ENCODE measurements around the genes TREM1 and PGC.

GRCh38 chr6:41286255-41287332 lies at the start of gene TREM1:
Gene TREM1, minus strand, starts transcription at chr6:41286682.
- PRO-cap, 2 experiments: peak in 1 of 2 experiments; most common minus-strand start chr6:41286679 (in 1)

- PRO-cap, 2 experiments: no peak in any of the 2 experiments
Measured at GRCh38 chr6:41287967-41288420, 1.5 kb upstream of the TREM1 start.

DNA sequence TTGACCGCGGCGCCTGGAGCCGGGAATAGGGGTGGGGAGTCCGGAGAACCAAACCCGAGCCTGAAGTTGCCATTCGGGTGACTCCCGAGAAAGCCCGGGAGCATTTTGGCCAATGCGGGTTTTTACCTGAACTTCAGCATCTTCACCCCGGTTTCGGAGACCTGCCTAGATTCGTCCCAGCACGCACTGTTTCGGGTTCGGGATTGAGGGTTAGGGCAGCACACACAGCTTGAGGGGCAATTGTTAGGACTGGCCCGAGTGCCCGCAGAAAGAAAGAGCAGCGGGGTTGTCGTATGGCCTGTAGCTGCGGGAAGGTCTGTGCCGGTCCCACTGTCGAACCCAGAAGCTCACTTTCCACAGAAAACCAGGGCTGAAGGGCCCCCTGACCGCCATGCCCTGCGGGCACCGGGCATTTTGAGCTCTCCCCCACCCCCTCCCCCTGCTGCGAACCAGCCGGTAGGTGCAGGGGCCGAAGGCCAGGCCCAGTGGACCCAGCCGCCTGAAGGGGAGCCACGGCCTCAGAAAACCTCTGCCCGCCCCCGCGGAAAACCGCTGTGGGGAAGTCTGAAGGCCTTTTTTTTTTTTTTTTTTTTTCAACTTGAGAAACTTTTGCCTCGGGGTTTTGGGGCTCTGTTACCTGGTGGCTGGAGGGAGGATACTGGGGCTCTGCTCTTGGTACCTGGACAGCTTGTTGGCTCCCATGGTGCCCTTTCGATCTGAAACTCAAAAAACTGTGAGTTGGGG lies 2.2 kb downstream of the FOXP4 start:
- PRO-cap, 2 experiments: no peak in any of the 2 experiments

DNA sequence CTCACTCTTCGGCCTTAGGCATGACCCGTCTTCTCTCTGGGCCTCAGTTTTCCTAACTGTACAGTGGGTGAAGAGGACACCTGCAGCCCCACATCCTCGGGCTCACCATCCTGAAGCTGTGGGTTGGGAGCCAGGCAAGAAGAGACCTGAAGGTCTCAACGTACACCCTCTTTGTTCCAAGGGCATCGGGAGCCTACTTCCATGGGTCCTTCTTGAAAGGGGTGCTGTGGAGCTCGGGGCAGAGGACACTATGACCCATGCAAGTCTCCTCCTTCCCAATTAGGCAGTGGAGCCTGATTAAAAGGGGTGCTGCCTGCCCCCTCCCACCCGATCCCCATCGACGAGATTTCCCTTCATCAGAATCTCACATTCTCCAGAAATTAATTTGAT lies 6.7 kb downstream of the FOXP4 start:
- PRO-cap, 2 experiments: no peak in any of the 2 experiments

GRCh38 chr6:41584591-41585371 lies 38.6 kb downstream of the FOXP4 start:
- PRO-cap, 2 experiments: no peak in any of the 2 experiments

- PRO-cap, 2 experiments: no peak in any of the 2 experiments
Measured at GRCh38 chr6:41585372-41585796, 39.2 kb downstream of the FOXP4 start.

DNA sequence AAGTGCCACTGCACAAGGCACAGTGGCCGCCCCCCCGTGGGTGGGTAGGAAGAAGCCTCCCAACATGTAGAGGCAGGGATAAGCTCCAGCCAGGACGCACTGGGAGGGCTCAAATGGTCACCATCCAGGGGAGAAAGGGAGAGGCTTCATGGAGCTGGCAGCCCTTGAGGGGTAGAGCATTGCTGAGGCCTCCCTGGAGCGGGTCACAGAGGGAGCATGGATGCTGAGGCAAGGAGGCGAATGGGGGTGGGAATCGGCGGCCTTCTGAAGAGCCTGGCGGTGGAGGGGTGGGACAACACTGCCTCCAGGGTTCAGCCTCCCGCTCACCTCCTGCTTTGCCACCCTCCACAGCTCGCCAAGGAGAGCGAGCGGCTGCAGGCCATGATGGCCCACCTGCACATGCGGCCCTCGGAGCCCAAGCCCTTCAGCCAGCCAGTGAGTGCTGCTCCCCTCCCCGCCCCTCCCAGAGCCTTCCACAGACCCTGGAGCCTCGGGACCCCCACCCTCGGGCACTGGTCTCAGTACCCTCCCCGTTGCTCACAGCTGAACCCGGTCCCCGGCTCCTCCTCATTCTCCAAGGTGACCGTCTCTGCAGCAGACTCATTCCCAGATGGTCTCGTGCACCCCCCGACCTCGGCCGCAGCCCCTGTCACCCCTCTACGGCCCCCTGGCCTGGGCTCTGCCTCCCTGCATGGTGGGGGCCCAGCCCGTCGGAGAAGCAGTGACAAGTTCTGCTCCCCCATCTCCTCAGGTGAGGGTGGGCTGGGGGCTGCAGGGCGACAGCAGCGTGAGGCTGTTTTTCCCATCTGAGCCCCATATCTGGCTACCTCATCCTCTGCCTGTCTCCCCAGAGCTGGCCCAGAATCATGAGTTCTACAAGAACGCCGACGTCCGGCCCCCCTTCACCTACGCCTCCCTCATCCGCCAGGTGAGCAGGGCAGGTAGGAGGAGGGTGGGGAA lies 43.5 kb downstream of the FOXP4 start:
- PRO-cap, 2 experiments: no peak in any of the 2 experiments

GRCh38 chr6:41594056-41595357 lies 43.8 kb upstream of the MDFI start:
- PRO-cap, 2 experiments: no peak in any of the 2 experiments

GRCh38 chr6:41600484-41600940 lies 37.8 kb upstream of the MDFI start:
- PRO-cap, 2 experiments: no peak in any of the 2 experiments

GRCh38 chr6:41638943-41639673 lies 840 bp downstream of the MDFI start:
- PRO-cap, 2 experiments: no peak in any of the 2 experiments

DNA sequence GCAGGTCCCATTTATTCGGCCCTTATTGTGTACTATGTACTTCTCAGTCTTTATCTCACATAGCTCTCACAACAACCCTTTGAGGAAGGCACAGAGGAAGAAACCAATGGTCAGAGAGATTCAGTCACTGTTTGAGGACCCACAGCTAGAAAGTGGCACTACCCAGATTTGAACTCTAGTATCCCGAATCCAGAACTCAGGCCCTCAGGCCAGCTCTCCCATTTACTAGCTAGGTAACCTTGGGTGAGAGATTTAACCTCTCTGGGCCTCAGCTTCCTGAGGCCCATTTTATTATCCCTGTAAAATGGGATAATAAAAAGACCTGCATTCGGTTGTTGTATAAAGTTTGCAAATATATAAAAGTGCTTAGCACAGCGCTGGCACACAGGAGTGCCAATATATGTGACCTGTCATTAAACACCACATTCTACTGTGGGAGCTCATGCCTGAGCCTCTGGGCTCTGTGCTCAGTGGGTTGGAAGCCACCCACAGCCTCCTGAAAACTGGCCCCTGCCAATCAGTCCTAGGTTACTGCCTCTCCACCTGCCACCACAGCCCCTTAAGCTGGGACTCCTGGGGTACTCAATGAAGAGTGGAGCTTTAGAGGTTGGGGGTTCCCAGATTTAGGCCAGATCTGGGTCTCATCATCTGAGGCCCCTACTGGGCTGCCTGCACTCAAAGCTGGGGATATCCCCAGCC lies 15.6 kb downstream of the TFEB start:
- PRO-cap, 2 experiments: no peak in any of the 2 experiments

GRCh38 chr6:41736076-41736452 lies 656 bp upstream of the TFEB start:
- PRO-cap, 2 experiments: peak in 1 of 2 experiments; most common minus-strand start chr6:41736215 (in 1)

DNA sequence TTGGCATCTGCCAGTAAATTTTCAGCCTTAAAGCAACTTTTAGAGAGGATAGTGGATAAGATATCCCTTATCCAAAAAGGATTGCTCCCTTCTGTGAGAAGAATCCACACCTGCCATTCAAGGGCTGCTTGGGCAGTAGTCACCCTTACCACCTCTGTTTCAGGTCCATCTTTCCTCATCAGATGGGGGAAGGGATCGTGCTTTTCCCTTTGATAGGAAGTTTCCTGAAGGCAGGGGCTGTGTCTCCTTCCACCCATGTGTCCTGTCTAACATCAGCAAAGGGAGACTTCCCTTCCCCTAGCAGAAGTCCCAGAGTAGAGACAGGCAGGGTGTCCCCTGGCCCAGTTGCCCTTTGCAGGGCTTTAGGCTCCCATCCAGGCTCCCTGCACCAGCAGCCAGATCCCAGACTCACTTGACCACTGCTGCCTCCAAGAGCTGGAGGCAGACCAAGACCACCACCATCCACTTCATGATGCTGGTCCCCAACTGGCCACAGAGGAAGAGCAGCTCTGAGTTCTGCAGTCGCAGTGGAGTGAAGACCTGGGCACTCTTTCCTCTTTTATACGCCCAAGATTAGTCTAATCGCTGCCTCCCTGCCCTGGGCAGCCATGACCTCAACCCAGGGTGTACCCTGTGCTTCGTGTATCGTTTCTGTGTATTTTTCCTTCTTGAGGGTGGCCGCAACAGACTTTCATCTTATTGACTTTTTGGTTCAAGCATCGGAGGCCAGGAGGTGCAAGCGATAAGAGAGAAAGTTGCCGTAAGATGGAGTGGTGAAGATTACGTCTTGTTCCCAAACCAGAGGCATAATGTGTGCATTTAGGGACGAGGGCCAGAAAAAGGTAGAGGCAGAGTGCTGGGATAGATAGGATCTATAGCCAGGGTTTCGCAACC lies at the start of gene PGC:
Gene PGC, minus strand, starts transcription at position 534 of the 894 bp plus-strand sequence.
- PRO-cap, 2 experiments: no peak in any of the 2 experiments

GRCh38 chr6:41791165-41792657 lies 4.2 kb downstream of the TOMM6 start:
- PRO-cap, 2 experiments: no peak in any of the 2 experiments

DNA sequence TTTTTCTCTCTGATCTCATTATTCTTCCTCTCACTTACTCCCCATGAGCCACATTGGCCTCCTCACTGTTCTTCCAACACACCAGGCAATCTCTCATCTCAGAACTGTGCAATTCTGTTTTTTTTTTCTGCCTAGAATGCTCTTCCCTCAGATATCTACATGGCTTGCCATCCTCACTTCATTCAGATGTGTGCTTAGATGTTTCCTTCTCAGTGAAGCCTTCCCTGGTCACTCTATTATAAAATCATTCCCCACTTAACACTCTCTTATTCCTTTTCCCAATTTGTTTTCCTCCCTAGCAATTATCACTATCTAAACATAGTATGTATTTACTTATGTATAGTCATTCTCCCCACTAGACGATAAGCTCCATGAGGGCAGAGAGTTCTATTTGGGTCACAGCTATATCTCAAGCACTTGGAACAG lies 36.6 kb downstream of the USP49 start:
- PRO-cap, 2 experiments: no peak in any of the 2 experiments

- PRO-cap, 2 experiments: no peak in any of the 2 experiments
Measured at GRCh38 chr6:41931450-41931900, 10.1 kb downstream of the CCND3 start.

DNA sequence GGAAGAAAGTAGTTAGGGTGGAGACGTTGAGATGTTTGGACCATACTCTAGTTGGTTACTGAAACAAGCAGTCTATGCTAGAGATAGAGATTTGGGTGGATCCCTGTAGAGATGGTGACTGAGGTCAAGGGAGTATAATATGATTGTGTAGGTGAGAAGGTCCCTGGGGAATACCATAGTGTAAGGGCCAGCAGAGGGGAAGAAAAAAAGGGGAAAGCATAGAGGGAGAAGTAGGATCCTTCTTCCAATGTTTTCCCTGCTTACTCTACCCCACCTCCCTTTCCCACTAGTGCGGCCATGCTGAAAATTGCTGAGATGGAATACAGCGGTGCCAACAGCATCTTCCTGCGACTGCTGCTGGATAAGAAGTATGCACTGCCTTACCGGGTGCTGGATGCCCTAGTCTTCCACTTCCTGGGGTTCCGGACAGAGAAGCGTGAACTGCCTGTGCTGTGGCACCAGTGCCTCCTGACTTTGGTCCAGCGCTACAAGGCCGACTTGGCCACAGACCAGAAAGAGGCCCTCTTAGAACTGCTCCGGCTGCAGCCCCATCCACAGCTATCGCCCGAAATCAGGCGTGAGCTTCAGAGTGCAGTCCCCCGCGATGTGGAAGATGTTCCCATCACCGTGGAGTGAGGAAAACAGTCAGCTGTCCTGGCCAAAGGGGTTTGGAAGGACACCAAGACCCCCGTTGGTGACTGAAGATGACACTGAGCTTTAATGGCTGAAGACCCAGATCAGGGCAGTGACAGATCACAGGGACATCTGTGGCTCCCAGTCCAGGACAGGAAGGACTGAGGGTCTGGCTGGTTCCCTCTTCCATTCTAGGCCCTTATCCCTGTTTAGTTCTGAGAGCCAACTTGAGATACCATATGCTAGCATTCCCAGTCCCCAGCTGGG lies 9.3 kb downstream of the CCND3 start:
- PRO-cap, 2 experiments: no peak in any of the 2 experiments

DNA sequence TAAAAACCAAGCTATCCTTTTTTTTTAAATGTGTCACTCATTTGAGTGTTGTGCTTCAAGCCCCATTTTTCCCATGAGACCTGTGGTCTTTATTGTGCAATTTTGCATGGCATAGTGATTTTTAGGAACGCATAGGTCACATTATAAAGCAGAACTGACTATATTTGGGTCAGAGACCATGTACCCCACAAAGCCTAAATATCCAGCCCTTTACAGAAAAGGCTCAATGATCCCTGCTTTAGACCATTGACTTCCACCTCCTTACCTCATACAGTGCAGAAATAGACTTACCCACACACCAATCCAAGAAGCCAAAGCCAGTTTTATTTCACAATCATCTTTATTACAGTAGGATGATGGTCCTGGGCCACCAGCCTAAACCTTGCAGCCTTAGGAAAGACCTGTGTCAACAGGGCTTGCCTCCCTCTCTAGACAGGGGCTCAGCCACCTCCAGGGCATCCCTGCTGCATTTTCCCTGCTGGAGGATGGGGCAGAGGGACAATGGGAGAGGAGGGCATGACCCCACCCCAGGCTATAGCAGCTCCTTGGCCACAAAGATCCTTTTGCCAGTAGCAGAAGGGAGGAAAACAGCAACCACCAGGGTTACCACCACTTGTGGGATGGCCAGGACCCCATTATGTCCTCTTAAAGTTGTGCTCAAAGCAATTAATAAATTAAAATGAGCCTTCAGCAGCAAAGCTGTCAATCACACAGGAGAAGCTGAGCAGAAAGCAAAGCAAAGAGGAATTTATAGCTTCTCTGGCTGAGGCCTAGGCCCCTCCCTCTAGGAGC lies 6.8 kb downstream of the CCND3 start:
- PRO-cap, 2 experiments: no peak in any of the 2 experiments

GRCh38 chr6:41936023-41937029 lies 5.3 kb downstream of the CCND3 start:
- PRO-cap, 2 experiments: no peak in any of the 2 experiments

DNA sequence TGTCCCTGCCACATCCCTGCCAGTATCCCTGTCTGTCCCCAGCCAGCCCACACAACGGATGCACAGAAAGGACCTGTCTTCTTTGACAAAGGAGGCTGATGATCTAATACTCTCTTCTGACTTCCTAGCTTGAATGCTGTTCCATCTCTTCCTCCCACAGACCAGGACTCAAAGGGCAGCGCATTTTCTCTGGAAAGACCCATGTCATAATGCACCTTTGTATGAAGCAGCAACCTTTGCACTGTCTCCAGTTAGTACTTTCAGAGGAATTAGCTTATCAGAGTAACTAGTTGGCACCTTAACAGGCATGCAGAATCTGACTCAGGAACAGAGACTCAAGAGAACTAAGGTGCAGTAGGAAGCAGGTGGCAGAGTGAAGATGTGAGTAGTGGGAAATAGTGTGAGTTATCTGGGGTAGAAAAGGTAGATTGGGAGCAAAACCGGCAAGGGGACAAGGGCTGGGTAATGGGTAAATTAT lies 53.2 kb upstream of the TAF8 start:
- PRO-cap, 2 experiments: peak in 1 of 2 experiments; most common plus-strand start position 330 of the sequence (in 1)